Metastatic Breast Carcinoma in the Brain (tissue), 10 donors: ENCODE measurements around the genes IGFBPL1 and CNTNAP3.

DNA sequence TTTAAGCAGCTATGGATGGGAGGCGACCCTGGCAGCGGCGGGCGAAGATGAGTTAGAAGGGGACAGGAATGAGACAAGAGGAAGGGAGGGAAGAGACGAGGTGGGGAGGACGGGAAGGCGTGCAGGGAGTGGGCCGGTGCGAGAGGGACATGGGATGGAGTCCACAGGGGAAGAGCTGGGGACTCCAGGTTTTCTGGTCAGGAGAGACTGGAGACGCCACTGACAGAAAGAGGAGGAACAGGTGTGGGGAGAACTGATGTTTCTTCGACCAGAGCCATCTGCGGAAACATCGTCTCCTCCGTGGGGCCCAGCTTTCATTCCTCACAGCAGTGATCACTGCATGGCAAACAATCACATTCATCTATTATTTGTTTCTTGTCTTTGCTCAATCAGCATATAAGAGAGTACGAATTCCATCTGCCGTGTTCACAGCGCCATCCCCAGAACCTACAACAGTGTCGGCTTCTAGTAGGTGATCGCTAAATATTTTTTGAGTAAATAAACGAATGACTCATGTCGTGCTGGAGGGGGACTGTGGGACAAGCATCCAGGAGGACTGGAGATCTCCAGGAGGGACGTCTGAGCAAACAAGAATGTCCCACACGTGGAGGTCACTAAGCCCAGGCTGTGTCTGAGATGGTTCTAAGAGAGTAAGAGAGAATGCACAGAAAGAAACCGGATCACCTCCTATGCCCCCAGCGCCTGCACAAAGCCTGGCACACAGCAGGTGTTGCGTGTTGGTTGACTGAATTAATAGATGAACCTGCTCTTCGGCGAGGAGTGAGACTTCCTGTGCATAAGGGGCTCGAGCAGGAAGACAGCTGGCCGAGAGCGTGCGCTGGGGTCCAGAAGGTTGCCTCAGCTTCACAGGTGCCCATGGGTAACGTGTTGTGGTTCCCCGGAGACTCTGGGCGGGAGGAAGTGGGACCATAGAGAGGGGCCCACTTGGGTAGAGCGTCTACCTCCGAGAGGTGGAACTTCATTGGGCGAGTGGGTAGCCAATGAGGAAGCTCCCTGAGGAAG is 192.8 kb downstream of the MELK start:
- PRO-cap, 10 experiments: peak in 2 of 10 experiments; most common minus-strand start position 909 of the sequence (in 2)

GRCh38 chr9:36818139-36818808 is 215.8 kb downstream of the PAX5 start:
- PRO-cap, 10 experiments: peak in 1 of 10 experiments; most common plus-strand start chr9:36818571 (in 1); most common minus-strand start chr9:36818356 (in 1)

DNA sequence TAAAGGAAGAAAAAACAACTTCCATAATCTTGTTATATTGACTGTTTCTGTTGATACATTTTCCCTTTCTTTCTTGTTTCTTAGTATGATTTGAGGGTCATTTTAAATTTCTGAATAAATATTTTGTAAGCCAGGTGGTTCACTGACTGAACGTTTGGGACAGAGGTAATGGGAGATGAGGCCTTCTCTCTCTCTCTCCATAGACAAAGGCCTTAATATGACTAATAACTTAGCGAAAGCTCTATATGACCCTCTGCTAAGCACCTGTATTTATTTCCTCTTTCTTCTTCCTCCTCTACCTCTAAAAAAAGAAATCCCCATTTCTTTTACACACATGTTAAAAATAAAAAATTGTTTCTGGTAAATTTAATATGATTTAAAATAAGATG is 128.9 kb upstream of the GRHPR start:
- PRO-cap, 10 experiments: no peak in any of the 10 experiments

- PRO-cap, 10 experiments: no peak in any of the 10 experiments
Measured at GRCh38 chr9:37324132-37325213, 98.0 kb upstream of the GRHPR start.

GRCh38 chr9:37374678-37375379 is 47.7 kb upstream of the GRHPR start:
- PRO-cap, 10 experiments: no peak in any of the 10 experiments

GRCh38 chr9:37402862-37403605 is 19.5 kb upstream of the GRHPR start:
- PRO-cap, 10 experiments: no peak in any of the 10 experiments

DNA sequence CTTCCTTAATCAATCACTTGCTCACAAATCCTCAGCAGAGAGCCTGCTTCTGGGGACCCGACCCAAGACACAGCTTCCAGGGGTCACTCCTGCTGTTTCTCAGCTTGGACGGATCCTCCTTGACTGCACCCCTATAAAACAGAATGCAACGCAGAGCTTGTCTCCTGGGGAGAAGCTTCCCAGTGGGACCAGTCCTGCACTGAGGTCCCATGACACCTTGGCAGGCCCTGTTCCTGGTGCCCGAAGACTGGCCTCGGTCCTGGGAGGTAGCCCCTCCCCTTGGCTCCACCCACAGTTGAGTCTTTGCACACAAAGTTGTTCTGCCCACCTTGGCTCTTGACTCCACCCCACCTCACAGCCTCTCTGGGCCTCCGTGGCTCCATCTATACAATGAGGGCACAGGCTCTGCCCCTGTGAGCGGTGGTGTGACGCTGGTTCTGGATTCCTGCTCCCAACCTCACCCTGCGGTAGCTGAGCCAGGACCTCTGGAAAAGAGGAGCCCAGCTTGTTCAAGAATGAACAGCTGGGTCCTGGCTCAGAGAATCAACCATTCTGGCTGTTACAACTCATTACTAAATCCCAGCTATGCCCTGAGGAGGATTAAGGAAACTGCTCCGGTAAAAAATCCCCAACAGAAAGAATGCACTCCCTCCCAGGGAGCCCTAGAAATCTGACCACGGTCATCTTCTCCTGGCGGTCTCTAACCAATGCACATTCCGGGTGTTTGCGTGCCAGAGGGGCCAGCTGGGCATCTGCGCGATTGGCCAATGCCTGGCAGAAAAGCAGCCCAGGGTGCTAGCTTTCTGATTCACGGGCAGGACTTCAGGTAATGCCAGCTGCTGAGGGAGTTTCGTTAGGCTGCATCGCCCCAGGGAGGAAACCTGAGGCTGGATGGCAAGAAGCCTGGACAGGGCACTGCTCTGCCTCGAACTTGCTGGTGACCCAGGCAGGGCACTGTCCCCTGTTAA is 10.0 kb upstream of the GRHPR start:
- PRO-cap, 10 experiments: peak in 3 of 10 experiments; most common plus-strand start position 569 of the sequence (in 1); most common minus-strand start position 201 of the sequence (in 2)

DNA sequence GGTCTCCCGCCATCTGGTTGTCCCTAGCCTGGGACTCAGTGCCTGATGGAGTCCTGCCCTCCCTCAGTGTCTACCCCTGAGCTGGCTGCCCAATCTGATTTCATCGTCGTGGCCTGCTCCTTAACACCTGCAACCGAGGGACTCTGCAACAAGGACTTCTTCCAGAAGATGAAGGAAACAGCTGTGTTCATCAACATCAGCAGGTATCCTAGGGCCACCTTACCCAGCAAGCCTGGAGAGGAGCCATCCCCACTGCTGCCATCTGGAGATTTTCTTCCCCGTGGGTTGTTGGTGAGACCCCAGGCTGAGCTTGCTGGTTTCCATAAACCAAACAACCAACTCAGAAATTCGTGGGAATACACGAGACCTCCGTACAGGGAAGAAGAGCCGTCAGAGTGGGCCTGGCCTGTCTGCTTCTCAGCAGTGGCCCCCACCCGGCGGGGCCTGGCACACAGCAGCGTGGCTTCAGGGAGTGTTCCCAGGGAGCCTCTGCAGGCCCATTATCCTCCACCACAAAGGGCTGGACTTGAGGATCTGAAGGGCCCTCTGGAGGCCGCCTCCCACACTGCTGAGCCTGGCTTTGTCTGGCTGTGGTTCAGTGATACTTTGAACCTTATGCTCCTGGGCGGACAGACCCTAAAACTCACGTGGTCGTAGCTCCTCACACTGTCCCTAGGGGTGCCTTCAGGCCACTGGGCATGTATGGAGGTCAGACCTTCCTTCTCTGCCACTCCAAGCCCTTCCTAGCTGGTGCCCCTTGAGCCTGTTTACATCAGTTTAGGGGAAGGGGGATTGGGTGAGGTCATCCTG is 8.2 kb downstream of the GRHPR start:
- PRO-cap, 10 experiments: no peak in any of the 10 experiments

GRCh38 chr9:37433410-37434725 is 11.4 kb downstream of the GRHPR start:
- PRO-cap, 10 experiments: no peak in any of the 10 experiments

DNA sequence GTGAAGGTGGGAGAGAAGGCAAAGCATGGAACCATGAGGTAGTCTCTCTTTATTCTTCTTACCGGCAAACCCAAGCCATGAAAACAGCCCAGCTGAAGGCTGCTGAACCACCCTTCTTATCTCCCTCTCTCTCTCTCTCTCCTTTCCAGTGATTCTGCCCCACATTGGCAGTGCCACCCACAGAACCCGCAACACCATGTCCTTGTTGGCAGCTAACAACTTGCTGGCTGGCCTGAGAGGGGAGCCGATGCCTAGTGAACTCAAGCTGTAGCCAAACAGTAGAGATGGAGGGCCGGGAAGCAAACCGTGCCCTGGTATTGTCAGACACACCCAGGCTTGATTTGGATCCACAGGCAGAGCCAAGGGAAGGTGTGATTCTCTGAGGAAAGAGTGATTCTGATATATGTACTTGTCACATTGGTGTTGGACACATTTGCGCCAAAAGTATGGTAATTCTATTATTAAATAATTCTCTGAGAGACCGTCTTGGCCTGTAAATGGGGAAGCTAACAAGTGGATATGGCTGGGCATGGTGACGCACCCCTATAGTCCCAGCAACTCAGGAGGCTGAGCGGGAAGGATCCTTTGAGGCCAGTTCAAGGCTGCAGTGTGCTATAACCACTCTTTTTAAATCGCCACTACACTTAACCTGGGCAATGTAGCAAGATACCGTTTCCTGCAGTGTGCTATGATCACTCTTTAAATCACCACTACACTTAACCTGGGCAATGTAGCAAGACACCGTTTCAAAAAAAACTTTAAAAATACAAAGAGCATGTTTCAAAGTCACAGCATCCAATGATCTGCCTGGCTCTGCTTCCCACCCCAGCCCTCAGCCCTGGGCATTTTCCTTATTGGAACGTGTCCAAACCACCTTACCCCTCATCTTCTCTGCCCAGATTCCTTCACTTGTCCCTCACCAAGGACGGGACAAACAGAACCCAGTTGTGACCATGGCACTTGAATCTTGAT is 14.3 kb downstream of the GRHPR start:
- PRO-cap, 10 experiments: no peak in any of the 10 experiments

GRCh38 chr9:37508095-37509070 is 22.6 kb downstream of the POLR1E start:
- PRO-cap, 10 experiments: no peak in any of the 10 experiments

- PRO-cap, 10 experiments: no peak in any of the 10 experiments
Measured at GRCh38 chr9:37531500-37532346, 44.5 kb downstream of the FBXO10 start.

- PRO-cap, 10 experiments: no peak in any of the 10 experiments
Measured at GRCh38 chr9:37588287-37588971, 4.0 kb downstream of the TOMM5 start.

DNA sequence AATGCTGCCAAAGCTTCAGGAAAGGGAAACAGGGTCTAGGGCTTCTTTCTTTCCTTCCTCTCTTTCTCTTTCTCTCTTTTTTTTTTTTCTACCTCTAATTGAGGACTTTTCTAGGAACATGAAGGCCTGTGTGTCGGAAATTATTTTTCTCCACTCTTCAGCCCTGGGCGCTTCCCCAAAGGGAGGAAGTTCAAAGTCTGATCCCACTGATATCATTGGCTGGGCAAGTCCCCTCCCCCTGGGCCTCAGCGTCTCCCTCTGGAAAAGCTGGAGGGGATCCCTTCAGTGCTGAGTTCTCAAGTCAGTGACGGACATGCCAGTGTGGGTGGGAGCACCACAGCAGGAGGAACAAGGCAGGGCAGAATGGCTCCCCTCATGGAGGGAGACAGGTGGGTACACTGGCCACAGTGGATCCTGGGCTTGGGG is 24.0 kb upstream of the SLC25A51 start:
- PRO-cap, 10 experiments: no peak in any of the 10 experiments

GRCh38 chr9:37998779-37999099 is 70.3 kb downstream of the SHB start:
- PRO-cap, 10 experiments: no peak in any of the 10 experiments

GRCh38 chr9:38039338-38039882 is 29.6 kb downstream of the SHB start:
- PRO-cap, 10 experiments: no peak in any of the 10 experiments

- PRO-cap, 10 experiments: no peak in any of the 10 experiments
Measured at GRCh38 chr9:38058069-38058639, 10.9 kb downstream of the SHB start.

DNA sequence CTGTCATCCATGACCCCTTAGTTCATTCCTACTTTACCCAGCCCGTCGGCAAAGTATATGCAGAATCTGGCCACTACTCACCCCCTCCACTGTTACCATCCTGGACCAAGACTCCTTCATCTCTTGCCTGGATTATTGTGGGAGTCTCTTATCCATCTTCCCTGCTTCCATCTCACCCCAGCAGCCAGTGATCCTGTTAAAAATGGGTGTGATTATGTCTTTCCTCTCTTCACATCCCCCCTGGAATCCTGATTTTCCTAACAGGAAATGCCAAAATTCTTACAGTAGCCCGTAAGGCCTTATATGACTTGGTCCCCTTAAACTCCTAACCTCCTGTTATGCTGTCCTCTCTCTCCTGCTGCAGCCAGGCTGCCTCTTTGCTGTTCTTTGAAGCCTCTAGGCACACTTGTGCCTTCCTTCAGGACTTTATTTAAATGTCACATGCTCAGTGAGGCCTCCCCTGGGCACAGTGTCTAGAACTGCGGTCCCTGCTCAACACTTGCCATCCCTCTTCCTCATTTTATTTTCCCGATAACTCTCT is 5.3 kb upstream of the SHB start:
- PRO-cap, 10 experiments: peak in 1 of 10 experiments; most common minus-strand start position 389 of the sequence (in 1)

- PRO-cap, 10 experiments: peak in 3 of 10 experiments; most common plus-strand start chr9:38424028 (in 1); most common minus-strand start chr9:38424454 (in 3)
Measured at GRCh38 chr9:38423660-38424642, at the start of gene IGFBPL1. Gene IGFBPL1, minus strand, starts transcription at chr9:38424454.

DNA sequence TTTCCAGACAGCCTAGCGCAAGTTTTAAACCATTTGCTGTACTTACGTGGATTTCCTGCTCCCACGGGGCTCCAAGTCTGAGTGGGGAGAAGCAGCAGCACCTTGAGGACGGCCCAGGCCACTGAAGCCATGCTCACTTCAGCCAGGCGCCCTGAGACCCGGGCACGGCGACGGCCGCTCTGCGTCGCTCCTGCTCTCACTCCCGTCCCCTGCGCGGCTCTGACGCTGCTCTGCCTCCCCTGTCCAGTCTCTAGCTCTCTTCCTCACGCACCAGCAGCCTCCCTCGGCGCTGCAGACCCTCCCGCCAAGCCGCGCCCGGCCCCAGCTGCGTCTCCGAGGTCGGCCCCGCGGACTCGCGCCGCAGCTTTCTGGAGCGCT is at the start of gene CNTNAP3:
Gene CNTNAP3 (minus strand): TSS at position 234 of the 378 bp plus-strand sequence.
- PRO-cap, 10 experiments: no peak in any of the 10 experiments